Cardiac atrium fibroblast (primary cell): Measurements from ENCODE around the gene CHI3L2.

DNA sequence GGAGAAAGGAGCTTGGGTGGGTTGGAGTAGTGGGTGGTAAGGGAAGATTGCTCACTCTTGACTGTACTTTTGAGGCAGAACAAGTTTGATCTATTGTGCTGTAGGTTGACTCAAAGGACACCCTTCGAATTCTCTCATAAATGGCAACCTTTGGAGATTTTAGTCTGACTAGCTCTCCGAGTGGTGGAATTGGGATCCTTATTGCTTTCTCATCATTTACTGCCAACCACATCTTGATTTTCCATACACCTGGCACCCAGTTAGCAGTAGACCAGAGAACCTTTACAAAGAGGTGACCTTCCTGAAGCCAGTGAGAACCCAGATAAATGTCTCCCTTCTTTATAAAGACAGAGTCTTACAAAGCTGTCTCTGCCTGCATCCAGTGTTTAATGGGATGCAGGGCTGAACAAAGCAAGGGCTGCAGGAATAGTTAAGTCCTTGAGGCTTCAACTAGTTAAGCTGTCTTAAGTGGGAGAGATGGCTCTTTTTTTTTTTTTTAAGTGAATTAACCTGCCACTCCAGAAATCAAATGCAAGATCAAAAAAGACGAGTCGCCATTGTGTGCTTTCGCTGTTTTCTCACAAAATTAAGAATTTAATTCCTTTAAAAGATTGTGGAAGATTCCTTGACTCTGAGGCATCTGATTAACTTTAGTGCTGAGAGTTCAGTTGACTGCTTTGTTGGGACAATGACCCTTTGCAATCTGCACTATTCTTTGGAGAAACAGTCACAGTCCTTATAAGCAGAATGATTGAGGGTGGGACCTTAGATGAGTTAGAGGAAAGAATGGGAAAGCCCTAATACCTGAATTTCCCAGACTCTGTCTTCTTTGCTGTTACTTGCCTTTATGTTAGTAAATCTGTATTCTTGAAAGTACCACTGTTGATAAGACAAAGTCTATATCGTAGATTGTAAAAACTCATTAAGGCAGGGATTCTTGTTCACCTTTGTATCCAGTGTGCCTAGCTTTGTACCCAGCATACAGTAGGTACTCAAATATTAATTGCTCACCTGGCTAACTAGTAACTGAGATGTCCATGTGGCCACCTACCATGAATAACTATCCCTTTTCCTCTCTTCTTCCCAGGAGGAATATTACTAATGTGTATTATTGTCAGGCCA lies 1.6 kb downstream of the AHCYL1 start:
- RAMPAGE, long total RNA, result no peak

GRCh38 chr1:110044720-110045129 lies 10.3 kb downstream of the STRIP1 start:
- RAMPAGE, long total RNA, result no peak

DNA sequence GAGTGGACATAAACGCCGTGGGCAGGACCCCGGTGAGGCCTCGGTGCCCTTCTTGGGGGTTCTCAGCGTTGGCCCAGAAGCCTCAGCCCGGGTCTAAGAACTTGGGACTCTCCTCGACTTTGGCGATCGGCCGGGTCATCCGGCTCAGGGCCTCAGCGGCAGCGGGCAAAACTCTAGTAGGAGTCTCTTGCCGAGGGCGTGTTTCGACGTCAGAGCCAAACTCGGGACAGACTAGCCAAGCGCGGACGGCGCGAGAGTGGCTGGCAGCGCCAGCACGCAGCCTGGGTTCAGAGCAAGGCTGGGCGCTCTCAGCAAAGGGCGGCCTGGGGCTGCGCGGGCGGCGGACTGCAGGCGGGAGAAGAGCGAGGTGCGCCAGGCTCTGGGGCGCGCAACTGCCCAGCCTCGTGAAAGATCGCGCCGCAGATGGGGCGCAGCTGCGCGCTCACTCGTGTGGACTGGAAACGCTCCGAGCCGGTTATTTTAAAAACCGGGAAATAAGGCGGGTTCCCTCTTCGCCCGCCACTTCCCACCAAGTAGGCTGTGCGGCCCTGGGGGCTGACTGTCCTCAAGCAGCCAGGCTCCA lies 2.6 kb downstream of the ALX3 start:
- RAMPAGE, long total RNA, result no peak

- RAMPAGE, long total RNA, result no peak
Measured at GRCh38 chr1:110187487-110187900, 22.6 kb upstream of the KCNC4 start.

- RAMPAGE, long total RNA, result no peak
Measured at GRCh38 chr1:110232000-110232577, 22.0 kb downstream of the KCNC4 start.

- RAMPAGE, long total RNA, result no peak
Measured at GRCh38 chr1:110384254-110384890, 6.5 kb downstream of the SLC16A4 start.

DNA sequence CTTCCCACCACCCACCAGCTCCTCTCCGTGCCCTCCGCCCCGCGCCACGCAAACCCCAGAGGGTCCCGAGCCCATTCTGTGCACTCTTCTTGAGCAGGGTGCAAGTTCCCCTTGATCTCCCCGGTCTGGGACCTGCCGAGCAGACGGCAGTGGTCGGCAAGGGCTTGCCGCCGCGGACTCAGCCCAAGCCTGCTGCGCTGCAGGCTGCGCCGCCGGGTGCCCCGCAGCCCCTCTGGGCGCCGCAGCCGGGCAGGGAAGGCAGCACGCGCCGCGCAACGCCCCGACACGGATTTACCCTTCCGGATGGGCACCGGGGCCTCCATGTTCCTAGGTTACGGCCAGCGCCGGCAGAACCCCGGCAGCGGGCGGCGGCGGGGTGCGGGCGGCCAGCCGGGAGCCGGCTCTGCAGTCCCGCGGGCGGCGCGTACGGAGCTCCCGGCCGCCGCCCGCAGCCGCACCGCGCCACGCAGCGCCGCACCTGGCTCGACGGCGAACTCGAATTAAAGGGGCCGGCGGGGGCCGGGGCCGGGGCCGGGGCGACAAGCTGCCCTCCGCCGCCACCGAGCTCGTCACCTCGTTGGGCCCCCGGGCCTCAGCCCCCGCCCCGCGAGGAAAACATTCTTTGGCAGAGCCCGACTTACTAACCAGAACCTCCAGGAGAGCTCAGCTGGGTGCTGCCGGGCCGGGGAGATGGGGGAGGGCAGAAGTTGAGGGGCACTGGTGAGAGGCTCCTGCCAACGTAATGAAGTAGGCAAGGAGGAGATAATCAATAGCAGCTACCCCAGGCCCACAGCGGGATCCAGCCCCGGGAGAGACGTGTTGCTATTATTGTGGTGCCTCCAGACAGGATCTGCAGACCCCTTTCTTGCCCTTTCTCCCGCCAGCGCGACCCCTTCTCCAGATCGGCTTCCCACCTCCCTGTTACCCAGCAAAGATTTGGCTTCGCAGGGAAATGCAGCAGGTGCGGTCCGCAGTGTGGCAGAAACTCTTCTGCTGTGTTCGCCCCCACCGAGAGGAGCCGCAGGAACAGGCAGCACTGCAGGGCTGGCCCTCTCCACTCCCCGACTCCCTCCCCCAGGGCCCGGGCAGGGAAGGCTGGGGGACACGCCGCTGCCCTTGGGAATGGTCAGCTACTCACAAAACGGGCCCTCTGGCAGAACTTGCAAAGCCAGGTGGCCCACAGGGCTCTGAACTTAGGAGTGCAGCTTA lies 1.2 kb upstream of the KCNA2 start:
- RAMPAGE, long total RNA, result no peak

DNA sequence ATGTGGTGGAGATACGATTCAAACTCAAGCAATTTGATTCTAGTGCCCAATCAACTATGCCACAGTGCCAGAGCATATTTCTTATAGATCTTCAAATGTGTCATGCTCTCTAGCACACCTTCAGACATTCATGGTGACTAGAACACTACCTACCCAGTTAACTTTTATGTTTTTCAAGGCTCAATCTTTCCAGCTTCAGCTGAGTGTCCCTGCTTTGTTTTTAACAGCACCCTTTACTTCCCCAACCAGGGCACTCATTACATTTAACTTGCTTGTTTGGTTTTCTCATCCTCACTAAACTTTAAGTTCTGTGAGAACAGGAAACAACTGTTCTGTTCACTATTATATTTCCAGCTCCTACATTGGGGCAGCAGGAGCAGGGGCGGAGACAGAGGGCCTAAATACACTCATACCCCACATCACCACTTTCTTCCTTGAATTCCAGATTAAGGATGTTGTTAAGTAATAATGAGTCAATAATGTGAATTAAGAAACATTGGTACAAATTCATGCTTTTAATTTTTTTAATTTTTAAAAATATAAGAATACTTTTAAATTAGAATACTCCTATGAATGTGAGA lies 6.1 kb downstream of the DRAM2 start:
- RAMPAGE, long total RNA, result no peak

DNA sequence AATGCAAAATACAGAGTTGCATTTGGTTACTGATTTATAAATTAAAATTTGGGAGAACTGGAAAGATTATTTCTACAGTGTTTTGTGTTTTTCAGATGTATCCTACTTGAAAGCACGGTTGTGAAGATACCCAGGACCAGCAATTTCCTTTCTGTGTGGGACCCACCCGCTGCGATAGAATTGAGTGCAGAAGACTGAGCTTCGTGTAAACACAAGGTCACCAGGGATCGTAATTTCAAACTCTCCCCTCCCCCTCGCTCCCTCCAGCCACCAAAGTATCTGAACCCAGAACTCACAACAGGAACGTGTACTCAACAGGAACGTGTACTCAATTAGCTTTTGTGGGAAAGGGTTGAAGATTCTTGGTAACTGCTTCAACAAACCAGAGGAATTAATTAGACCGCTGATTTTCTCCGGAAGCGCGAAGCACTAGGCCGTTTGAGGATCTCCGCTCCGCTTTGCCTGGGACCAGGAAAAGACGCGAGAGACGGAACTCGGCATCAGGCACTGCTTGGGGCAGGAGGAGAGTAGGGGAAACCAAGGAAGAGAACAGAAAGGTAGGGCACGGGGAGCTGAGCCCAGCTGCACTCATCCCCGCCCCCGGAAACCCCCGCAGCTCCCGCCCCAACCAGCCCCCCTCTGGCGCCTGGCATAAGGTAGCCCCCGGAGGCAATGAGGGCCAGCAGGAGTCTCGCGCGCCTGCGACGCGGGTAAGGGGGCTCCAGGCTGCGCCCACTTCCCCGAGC lies 515 bp downstream of the DRAM2 start:
- RAMPAGE, long total RNA, result no peak

DNA sequence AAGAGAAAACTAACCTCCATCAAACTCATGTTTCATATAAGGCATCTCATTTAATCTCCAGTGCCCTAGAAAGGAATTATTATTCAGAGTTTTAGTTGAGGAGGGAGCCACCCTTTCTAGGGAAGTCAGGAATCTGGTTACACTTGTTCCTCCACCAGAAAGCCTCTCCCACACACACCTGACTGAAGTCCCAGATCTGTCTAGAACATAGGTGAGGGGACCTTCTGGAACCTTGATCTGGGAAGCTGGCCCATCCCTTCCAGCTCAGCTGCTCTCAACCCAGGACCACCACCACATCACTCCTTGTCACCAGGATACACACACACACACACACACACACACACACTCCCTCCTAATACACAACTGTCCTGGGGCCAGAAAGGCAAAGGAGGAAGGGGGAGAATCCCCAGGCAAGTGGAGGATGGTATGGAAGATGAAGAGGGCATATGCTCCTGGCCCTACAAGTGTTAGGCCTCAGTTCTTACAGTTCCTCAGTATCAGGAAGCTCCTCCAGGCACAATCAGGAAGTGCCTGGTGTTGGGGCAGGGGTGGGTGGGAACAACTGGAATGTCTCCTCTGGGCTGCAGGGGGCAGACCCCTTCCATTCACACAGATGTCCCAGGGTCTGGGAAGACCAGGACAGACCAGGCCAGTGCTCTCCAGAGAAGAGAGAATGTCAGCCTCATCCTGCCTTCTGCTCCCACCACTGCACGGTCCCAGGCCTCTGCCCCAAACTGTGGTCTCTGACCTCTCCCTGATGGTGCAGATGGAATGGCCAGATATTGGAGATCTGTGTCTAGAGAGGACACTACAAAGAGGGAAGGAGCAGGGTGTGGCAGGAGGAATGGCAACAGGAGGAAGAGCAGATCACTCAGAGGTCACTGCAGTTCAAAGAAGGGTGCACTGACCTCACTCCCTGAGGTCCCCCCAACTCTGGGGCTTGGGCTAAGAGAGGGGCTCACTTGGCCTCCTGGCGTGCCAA lies 2.2 kb upstream of the DENND2D start:
- RAMPAGE, long total RNA, result no peak

DNA sequence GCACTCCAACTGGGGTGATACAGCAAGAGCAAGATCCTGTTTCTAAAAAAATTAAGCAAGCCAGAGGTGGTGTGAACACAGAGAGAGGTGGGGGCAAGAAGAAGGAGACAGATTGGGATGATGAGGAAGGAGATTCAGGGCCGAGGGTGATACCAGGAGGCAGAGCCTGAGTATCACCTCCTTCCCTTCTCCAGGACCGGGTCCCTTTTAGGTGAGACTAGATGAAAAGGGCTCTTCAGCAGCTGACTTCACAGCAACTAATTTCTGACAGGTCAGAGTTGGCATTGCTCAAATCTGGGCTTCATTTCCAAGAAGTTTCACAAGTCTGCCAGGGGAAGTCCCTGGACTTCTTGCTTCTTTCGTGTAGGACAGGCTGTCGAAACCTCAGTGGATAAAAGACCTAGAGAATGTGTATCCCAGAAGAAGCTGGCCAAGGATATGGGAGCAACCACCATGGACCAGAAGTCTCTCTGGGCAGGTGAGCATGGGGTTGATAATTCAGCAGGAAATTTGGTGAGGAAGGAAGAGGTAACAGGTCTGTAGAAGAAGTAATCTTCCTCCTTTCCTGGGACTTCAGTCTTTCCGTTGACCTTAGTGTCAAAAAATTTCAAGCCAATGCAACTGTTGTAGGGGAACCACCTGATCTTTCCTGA lies at the start of gene CHI3L2:
Gene CHI3L2 (plus strand): TSS at position 422 of the 653 bp plus-strand sequence.
- RAMPAGE, long total RNA, result no peak

DNA sequence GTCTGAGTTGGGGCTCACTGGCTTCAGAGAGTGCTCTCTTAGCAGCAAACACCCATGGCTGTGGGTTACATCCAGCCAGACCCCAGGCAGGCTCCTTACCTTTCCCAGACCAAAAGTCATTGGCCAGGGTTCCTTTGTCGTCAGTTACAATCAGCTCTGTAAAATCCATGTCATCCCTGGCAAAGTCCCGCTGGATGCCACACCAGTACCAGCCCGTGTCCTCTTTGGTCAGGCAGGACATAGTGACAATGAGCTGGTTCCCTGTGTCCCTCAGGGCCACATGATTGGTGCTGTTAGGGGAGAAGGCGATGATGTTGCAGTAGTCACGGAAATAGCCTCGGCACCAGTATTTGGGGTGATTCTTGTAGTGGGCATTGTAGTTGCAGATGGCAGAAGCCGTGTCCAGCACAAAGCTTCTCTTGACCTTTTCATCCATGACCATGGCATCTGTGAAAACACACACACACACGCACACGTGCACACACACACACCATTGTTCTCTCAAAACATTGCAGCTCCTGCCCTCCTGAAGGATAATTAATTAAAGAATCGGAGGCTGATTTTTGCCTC lies 14.8 kb downstream of the ADORA3 start:
- RAMPAGE, long total RNA, result no peak

DNA sequence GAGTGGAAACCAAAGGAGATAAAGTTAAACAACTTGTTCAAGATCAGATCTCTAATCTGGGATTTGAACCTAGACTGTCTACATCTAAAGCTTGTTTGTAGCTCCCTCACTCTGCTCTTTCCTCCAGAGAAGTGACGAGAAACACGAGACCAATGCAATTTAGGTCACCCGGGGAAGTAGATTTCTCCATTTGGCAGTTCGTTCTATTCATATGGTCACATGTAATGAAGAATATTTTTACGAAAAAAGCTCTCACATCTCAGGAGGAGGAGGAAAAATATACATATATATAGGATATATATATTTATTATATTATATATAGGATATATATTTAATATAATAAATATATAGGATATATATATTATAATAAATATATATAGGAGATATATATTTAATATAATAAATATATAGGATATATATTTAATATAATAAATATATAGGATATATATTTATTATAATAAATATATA lies 1.7 kb downstream of the ADORA3 start:
- RAMPAGE, long total RNA, result no peak

DNA sequence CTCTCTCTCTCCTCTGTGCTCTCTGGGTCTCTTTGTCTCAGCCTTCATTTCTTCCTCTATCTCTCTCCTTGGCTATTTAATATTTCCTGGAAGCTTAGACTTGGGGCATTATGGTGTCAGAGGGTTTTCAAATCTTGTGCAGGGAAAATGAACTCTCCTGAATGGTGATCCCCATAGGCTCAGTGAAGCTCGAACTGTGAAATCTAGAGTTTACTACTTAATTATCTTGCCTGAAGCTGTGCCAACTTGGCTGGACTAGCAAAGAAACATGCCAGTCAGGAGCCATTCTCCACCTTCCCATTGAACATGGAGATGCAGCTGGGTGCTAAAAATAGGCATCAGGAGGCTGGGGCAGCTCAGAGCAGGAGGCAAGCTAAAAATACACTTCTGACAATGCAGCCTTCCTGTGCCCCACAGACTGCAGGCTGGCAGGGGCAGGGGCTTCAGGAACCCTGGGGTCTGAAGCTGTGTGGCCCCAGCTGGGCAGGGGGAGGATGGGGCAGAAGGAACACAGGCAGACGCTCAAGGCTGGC lies 155.2 kb upstream of the KCND3 start:
- RAMPAGE, long total RNA, result no peak

GRCh38 chr1:112394054-112395027 lies 1.7 kb upstream of the CTTNBP2NL start:
- RAMPAGE, long total RNA, result no peak

DNA sequence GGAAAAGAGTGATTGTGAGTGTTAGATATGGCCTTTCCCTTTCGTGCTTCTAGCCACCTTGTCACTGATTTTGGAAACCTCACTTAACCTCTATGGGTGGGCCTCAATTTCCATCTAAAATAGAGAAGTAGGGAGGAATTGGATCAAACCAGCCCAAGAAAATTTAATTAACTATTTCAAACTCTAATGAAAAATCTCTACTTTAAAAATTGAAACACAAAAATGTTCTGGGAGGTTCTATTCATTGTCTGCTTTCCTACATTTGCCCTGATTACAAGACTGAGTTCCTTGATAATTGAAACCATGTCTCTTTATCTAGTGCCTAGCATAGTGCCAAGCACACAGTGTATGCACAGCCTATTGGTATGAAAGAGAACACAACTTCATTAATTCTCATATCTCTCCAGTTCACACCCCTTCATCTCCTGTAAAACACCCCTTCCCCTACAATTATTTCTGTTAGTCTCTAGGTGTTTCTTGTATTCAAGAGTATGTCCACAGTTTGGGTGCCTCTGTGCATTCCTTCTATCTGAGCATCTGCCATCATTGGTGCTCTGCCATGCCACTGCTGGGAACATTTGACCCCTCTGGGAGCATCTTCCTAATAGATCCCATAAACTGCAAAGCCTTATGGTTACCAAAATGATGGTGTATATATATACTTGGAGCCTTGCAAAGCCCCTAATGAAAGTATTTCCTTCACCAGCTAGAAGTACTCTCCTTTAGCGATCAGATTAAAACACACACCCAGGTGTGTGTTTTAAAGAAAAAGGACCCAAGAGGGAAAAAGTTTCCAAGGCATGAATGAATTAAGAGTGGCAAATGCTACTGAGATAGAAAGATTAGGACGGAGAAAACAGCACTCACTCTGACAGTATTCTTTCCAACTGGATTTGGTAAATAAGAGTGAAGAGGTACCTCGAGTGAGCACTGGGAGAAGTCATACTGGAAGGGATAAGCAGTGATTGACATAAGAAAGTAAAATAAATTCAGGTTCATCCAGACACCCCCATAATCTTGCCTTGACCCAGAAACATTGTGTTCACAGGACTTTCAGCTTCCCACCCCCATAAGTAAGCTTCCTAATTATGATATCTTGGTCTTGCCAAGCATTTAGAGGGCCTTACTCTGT lies 5.4 kb downstream of the CAPZA1 start:
- RAMPAGE, long total RNA, result no peak

GRCh38 chr1:112955712-112955999 lies 340 bp downstream of the SLC16A1 start:
- RAMPAGE, long total RNA, result no peak

DNA sequence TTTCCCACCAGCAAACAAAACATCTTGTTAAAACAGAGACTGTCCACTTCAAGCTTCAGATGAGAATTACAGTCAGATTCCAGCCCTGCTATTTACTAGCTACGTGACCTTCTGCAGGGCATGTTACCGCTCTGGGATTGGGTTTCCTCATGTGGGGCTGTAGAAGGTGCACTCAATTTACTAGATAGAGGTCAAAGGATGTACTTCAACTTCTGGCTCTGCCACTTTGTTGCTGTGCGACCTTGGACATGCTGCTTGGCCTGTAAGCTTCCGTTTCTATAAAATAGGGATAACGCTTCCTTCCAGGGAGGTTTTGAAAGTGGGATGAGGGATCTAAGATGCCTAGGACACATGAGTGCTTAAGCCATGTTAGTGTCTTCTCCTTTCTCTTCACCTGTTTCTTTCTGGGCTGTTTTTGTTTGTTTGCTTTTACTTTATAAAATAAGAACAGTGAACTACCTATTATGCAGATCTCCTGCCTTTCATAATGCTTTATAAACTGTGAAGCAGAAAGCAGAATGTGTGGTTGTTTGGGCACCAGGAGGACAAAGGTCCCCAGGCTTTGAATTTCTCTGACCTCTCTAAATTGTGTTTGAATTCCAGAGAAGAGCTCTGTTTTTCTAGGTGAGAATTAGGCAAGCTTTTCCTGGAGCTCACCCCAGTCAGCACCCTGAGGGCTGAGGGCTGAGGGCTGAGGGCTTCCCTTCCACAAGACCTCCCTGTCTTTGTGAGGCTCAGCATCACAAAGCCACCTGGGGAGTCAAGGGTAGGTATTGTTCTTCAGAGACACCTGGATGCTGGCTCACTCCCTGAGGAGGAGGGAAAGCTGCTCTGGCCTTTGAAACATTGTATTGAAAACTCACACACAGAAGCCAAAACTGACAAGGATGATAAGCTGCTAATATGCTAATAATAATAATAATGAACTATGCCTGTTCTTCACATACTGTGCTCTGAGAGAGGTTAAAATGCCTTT lies 45.7 kb upstream of the LRIG2 start:
- RAMPAGE, long total RNA, result no peak

GRCh38 chr1:113404387-113404806 lies 14.1 kb downstream of the MAGI3 start:
- RAMPAGE, long total RNA, result no peak

DNA sequence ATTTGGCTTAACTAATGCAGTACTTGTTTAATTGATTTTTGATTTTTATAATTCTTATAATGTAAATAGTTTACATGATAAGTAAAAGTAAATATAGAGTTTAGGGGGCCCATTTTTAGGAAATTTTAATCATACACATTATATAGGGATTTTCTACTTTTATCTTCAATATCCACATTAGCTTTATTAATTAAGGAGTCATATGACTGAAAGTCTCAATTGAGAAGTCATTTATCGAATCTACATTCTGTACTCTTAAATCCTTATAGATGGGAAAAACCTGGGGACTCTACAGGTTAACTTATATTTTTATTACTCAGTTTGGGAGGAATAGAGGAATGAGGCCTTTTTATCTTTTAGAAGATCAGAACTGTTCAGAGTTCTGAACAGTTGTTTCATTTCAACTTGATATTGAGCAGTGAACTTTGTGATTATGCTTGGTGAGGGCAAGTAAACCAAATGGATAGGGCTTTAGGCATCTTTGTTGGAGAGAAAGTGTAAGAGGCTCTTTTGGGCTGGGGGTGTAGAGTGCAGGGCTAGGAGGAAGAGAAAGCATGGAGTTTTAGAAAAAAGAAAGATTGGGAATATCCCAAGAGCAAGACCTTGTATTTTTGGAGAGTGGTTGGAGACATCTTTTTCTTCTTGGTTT lies 28.8 kb downstream of the MAGI3 start:
- RAMPAGE, long total RNA, result no peak